NT2/D1 (cell line): ENCODE measurements around a stretch of chr3.

DNA sequence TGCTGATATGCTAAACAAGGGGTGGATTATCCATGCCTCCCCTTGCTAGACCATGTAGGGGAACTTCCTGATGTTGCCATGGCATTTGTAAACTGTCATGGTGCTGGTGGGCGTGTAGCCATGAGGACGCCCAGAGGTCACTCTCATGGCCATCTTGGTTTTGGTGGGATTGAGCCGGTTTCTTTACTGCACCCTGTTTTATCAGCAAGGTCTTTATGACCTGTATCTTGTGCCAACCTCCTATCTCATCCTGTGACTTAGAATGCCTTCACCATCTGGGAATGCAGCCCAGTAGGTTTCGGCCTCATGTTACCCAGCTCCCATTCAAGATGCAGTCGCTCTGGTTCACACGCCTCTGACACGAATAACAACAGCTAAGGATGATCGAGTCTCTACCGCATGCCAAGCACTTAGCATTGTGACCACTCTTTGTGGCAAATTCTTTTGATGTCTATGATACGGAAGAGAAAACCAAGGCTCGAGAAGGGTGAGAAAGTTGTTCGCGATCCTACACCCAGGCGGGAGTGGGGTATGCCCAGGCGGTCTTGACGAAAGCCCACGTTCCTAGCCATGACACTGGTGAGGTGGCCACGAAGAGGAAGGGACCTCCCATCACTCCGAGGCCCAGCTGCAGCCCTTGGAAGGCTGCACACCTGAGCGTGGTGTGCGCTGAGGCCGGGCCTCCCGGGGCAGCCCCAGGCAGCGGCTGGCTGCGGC, 37.3 kb upstream of the MUC4 start:
- RRBS, 2 experiments, result no CpG with 5 or more reads among the region's 25 CpGs

- RRBS, 2 experiments, result no CpG with 5 or more reads among the region's 8 CpGs
These were observed 40.6 kb upstream of the MUC4 start for GRCh38 chr3:195852189-195852917.

- RRBS, 2 experiments, result no CpG with 5 or more reads among the region's 27 CpGs
These were observed 30.4 kb downstream of the TNK2 start for GRCh38 chr3:195877646-195878651.

GRCh38 chr3:195891401-195892016, 16.8 kb downstream of the TNK2 start:
- RRBS, 2 experiments, result 79 to 90% methylated on average over 6 of the region's 16 CpGs

- RRBS, 2 experiments, result no CpG with 5 or more reads among the region's 9 CpGs
These were observed 24.2 kb upstream of the TNK2 start for GRCh38 chr3:195932400-195933019.

- RRBS, 2 experiments, result no CpG with 5 or more reads among the region's 7 CpGs
These were observed 33.8 kb upstream of the TFRC start for GRCh38 chr3:196115624-196116215.

DNA sequence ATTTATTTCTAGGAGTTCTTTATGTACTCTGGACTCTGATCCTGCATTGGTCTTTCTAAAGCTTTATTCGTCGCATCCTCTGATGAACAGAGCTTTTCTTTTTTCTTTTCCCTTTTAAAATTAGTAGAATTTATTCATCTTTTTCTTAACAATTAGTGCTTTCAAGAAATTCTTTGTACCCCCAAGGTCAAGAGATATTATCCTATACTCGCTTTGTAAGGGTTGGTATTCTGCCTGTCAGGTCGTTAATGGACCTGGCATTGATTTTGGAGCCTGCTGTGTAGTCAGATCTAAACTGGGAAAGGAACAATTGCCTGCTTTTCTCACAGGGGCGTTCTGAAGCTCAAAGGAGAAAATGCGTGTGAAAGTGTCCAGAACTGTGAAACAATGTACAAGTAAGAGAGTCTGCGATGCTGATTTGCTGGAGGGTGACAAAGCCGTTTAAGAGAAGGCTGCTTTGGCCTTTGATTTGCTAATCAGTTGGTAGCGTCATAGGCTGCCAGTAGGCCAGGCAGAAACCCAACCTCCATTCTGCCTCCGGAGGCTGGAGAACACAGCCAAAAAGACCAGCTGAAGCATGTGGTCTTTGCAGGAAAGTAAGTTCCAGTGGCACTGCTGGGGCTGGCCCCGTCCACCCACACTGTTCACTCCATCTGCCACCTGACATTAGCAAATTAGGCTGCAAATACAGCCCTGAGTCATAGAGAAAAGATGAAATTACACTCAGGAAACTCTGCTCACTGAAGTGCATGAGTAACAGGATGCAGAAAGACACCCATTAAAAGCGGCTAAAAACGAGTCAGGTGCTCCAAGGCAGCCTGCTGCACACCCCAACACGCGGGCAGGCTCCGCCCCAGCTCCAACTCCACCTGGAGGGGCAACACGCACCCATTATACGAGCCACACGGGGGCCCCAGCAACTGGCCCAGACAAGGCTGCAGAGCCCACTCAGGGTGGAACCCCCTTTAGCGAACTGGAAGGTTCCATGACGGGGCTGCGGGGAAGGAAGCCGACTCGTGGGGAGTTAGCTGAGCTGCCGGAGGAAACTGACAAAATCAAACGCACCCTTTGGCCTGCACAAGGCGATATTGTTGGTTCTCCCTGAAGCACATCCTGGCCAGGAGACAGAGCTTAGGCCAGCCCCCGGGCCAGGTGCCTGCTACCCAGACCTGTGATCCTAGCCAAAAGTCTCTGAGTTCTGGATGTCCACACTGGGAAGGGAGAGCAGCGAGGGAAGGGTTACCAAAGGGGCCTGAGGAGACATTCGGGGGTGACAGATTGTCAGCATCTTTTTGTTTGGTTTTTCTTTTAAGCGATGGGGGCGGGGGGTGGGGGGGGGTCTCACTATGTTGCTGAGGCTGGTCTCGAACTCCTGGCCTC, 31.6 kb downstream of the ZDHHC19 start:
- RRBS, 2 experiments, result 86 to 100% methylated on average over 1 to 3 of the region's 33 CpGs

DNA sequence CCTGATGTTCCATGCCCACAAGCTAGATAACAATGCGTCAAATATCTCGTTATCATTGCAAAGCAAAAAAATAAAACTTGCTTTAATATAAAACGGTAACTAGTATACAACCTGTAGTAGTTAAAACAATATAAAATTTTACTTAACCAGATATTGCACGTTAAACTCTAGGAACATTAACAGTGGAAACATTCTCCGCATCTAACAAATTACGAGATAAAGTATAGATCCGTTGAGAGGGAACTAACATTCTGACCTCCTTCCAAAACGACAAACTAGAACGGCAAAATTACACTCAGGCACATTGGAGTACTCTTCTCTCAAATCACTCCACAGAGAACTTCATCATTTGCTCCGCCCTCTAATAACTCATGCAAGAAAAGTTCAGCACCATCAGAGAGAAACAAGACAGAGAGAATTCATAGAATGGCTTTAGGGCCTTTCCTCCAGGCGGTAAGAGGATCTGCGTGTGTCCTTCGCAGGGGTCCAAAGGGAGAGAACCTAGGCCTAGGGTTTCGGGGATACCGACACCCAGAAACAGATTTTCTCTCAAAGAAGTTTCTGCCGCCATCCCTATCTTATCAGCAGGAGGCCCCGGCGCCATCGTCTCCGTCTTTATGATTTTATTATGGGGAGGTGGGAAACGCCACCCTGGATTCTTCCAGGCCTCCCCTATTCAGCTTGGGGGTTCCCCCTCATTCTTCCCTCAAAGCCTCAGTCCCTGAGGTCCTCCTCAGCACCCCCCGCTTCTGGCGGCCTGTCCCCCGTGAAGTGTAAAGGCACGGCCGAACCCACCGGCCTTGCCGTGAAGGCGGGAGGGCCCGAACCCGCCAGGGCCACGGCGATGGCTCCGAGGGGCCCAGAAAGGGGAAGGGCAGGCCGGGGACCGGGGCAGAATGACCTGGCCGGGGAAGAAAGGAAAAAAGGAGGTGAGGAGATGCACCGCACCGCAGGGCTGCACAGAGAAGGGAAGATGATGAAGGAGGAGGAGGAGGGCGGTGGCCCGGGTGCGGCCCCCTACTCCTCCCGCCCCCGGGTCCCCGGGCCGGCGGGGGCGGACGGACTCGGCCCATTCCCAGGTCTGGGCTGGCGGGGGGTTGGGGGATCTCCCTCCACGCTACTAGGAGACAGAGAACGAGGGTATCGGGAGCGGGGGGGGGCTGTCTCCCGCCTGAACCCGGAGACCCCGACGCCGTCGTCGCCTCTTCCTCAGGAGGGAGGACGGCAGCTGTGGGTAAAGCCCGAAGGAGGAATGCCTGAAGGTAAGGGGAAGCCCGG, 799 bp downstream of the UBXN7 start:
- RRBS, 2 experiments, result under 1 to 3% methylated on average over 14 to 16 of the region's 65 CpGs

GRCh38 chr3:196487478-196487892, 16.1 kb downstream of the RNF168 start:
- RRBS, 2 experiments, result no CpG with 5 or more reads among the region's 5 CpGs

DNA sequence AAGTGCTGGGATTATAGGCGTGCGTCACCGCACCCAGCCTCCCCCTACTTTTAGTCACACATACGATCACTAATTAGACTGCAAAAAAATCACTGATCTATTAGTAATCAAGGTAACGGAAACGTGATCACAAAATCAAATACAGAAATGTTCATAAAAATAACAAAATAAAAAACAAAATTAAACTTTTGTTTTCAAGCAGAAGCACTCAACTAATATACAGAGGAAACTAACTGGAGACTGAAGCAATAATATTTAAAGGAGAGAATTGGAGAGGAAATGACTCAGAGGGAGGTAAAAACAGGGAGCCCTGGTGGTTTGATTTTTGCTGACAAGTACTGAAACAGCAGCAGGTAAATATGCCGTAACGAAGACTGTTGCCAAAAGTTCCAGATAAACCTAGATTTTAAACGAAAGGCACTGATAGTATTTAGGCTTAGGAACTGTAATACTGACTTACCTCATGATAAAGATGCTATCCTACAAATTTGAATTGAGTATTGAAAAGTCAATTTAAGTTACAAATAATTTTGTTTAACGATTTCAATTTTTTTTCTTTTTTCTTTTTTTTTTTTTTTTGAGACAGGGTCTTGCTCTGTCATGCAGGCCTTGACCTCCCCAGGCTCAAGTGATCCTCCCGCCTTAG, 4.4 kb downstream of the WDR53 start:
- RRBS, 2 experiments, result no CpG with 5 or more reads among the region's 11 CpGs

DNA sequence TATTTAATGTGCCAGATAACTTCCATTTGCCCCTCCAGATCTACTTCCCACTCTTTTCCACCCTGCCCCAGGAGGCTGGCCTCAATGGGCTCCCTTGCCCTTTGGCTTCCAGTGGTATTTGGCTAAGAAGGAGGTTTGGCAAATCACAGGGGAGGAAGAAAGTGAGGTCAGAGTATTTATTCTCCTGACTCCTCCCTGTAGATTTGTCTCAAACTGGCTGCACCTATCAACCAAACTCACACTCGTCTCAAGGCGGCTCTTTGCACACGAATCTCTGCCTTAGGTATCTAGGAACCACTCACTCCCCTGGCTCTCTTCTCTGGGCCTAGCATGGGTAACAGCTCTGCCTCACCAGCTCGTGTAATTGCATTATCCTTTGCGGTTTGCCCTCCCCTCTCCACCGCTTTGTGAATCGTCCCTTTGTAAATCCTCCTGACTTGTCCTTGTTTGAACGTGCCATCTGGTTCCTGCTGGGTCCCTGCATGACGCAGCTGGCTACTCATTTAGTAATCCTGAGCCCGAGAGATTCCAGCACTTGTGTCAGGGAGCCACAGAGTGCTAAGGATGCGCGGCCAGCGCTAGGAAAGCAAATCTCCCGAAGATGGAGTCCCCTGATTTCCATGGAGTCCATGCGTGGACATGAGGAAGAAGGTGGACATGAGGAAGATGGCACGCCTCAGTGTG, 26.5 kb downstream of the NRROS start:
- RRBS, 2 experiments, result no CpG with 5 or more reads among the region's 16 CpGs

GRCh38 chr3:196936818-196937469, 5.4 kb downstream of the NCBP2 start:
- RRBS, 2 experiments, result no CpG with 5 or more reads among the region's 8 CpGs

GRCh38 chr3:196948112-196948793, 5.8 kb downstream of the NCBP2AS2 start:
- RRBS, 2 experiments, result 91 to 96% methylated on average over 5 of the region's 30 CpGs

DNA sequence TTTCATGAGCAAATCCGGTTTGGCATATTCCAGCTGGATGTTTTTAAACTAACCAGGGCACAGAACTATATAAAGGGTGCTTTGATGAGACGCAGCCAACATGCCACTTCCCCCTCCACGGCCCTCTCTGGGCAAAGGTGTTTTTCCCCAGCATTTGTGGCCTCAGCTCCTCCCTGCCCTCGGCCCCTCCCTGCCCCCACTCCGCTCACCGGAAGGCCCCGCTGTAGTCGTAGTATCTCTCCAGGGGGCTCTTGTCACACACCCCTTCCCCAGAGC, 6.9 kb downstream of the MELTF start:
- RRBS, 2 experiments, result no CpG with 5 or more reads among the region's 8 CpGs

DNA sequence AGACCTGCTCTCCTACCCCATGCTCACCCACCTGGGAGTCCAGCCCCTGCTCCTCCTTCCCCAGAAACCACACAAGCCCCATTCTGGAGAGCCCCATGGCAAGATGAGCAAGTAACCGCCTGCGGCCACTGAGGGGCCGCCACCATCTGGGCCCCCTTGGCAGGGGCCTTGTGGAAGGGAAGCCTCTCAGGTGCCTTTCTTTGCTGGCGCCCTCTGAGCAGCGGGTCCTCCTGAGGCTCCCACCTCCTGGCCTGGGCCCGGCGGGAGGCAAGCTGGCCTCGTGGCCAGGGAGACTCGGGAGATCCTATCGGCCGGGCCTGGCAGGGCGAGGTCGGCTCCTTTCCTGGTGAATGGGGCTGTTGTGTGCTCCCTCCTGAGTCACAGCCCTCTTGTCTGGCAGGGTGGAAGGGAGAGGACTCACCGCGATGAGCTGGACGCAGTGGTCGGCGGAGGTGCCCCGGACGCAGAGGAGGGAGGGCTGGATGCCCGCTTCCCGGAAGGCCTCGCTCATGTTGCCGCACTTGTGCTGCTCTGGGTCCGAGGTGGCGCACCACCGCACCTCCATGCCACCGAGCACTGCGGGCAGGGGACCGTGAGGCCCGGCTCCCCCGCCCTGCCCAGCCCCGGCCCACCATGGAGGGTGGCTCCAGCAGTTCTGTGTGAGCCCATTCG, 2.1 kb downstream of the MELTF start:
- RRBS, 2 experiments, result 83 to 96% methylated on average over 1 to 13 of the region's 34 CpGs

GRCh38 chr3:197057736-197058218, 28.2 kb upstream of the MELTF start:
- RRBS, 2 experiments, result no CpG with 5 or more reads among the region's 2 CpGs

DNA sequence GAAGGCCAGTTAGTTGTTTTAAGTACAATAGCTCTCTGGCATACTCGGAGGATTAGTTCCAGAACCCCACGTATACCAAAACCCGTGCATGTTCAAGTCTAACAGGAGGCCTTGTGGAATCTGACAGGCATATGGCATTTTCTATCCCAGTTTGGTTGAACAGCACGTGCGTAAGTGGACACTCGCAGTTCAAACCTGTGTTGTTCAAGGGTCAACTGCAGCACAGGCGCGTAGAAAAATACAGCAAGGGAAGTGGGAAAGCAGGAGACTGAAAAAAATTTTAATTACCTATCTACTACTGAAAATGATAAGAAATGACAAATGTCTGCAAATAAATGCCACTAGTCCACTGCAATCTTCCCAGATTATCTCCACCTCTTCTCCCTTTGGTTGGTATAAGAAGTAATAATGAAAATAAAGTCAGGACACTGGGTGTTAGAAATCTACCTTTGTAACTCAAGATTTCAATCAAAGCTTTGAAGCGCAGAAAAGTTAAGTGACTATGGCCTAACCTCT, 70.3 kb upstream of the MELTF start:
- RRBS, 2 experiments, result no CpG with 5 or more reads among the region's 9 CpGs

DNA sequence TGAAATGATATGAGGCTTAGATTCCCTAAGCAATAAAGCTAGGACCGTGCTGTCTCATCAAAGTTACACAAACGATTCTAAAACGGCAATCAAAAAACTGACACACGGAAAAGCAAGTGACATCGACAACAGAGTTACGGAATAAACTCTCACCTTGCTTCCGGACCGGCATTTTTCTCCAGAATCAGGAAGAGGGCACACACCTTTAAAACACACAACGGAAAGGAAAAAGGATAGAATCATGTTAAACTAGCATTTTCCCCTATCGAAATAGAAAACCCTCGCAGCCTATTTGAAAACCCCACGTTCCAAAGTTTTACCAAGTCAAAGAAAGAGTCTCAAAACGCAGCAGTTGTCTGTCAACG, 1.4 kb downstream of the DLG1 start:
- RRBS, 2 experiments, result no CpG with 5 or more reads among the region's 14 CpGs

- RRBS, 2 experiments, result under 1 to 1% methylated on average over 11 of the region's 33 CpGs
These were observed 592 bp upstream of the DLG1 start for GRCh38 chr3:197298909-197299498.

- RRBS, 2 experiments, result no CpG with 5 or more reads among the region's 8 CpGs
These were observed 86.8 kb downstream of the BDH1 start for GRCh38 chr3:197468749-197469540.